Diencephalon (tissue), 2 donors: ENCODE results near the gene ATXN10.

DNA sequence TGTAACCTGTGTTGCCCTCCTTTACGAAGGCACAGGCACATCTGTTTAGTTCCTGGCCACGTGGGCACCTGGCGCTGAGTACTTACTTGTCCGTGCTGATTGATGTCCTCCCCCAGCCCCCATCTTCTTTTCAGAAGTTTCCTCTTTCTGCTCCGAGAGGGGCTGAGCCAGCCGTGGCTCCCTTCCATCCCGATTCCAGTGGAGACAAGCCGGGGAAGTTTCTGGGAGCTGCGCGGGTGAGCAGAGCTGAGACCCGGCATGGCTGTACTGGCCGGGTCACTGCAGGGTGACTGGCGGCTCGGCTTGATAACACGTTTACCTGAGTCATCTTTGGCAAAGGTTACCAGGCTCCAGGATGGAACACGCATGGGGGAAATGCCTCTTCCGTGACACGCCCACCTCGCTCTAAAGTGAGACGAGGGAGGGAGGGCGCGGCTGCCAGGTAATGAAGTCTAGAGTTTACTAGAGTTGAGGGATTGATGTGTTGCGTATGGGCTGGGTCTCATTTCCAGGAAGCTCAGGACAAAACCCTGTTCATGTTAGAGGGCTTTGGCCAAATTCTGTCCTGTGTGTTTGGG lies 45.4 kb upstream of the ATXN10 start:
- RAMPAGE, long total RNA, result no peak

DNA sequence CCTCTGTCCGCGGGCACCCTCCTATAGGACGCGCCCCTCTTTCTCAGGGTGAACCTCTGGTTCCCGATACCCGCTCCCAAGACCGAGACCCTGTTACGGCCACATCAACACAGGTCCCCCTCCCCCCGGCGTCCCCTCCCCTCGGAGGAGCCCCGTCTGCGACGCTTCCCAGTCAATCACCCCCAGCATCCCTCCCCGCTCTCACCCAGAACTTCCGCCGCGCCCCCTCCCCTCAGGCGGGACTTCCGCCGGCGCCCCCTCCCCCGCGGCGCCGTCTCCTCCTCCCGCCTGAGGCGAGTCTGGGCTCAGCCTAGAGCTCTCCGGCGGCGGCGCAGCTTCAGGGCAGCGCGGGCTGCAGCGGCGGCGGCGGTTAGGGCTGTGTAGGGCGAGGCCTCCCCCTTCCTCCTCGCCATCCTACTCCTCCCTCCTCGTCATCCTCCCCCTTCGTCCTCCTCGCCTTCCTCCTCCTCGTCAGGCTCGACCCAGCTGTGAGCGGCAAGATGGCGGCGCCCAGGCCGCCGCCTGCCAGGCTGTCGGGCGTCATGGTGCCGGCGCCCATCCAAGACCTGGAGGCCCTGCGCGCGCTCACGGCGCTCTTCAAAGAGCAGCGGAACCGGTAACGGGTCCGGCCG lies at the start of gene ATXN10:
TSS of gene ATXN10 (plus strand) at position 271 of the 632 bp plus-strand sequence.
- RAMPAGE, long total RNA, result start-site peak on the plus strand centred at position 280 of the sequence, 88 bp wide, 30 and 111 reads in 2 replicates; start-site peak on the plus strand centred at position 480 of the sequence, 31 bp wide, 506 and 201 reads in 2 replicates

DNA sequence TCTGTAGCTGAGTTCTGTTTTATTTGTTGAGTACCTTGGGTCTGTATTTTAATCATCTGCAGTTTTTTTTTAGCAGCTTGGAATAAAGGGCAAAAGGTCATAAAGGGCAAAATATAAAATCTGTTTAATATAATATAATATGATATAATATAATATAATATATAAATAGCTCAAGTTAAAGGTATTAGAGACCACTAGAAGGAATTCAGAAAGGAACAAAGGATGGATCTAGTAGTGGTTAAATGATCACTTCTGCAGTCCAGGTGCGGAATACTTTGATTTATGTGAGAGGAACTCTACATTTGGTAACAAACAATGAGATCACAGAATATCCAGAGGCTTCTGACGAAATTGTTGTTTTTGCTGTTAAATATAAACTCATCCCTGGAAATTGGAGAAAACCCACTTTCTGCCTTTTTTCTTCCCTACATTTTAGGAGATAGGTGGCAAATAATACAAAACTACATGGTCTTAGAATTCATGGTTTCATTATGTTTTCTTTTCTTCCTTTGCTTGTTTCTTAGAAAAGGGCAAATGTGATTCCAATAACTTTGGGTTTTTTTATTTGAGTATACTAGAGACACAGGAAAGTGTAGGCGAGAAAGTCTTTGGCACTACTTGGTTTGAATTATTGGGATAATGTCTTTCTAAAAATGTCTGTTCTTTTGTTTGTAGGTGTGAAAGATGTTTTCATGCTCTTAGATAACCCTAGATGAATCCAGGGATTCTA lies 36.0 kb downstream of the ATXN10 start:
- RAMPAGE, long total RNA, result no peak

DNA sequence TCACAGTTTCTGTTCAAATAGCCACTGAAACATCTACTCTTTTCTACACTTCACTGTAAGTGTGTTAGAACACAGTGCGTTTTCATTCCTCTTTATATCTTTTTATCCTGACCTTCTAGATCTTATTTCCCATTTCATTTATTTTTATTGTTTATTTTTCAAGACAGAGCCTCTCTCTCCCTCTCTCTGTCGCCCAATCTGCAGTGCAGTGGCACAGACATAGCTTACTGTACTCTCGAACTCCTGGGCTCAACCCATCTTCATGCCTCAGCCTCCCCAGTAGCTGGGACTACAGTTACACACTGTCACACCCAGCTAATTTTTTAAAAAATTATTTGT lies 119.0 kb downstream of the ATXN10 start:
- RAMPAGE, long total RNA, result no peak

GRCh38 chr22:45817897-45818963 lies 146.6 kb downstream of the ATXN10 start:
- RAMPAGE, long total RNA, result no peak

GRCh38 chr22:45848551-45849243 lies 128.3 kb downstream of the WNT7B start:
- RAMPAGE, long total RNA, result no peak

GRCh38 chr22:45996049-45996463 lies 19.1 kb upstream of the WNT7B start:
- RAMPAGE, long total RNA, result no peak

DNA sequence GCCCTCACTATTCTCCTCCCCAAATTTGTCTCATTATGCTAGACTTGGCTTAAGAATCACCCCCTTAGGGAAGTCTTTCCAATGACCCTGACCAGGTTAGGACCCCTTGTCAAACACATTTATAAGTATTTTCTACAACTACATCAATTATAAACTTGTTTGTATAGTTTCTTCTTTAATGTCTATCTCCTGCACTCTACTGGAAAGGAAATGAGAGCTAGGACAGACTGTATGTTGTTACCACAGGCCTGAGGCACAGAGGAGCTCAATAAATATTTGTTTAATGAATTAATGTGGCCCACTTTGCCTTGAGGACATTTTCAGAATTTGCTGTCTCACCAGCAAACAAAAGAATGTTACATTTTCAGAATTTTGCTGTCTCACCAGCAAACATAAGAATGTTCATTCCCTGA lies 41.8 kb upstream of the WNT7B start:
- RAMPAGE, long total RNA, result no peak

- RAMPAGE, long total RNA, result no peak
Observed at GRCh38 chr22:46044263-46044453, 67.2 kb upstream of the WNT7B start.

DNA sequence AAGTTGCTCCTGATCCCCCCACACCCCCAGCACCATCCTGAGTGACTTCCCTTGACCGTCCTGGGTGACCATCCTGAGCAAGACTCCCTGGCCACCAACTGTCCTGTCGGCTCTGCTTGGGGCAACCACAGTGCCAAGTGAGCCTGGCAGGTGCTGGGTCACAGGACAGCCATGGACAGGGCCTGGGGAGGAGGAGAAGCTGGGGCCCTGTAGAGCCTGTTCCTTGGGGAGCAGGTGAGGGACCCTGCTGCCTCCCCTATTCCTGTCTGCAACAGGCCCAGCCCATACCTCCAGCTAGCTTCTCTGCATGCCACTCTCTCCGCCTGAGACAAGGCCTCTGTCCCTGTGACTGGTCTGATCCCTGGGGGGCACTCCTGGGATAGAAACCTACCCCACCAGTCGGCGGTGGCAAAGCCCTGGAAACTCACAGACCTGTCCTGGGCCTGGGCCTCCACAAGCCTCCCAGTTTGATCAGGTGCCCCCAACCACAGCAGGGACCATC lies 68.6 kb upstream of the WNT7B start:
- RAMPAGE, long total RNA, result no peak

DNA sequence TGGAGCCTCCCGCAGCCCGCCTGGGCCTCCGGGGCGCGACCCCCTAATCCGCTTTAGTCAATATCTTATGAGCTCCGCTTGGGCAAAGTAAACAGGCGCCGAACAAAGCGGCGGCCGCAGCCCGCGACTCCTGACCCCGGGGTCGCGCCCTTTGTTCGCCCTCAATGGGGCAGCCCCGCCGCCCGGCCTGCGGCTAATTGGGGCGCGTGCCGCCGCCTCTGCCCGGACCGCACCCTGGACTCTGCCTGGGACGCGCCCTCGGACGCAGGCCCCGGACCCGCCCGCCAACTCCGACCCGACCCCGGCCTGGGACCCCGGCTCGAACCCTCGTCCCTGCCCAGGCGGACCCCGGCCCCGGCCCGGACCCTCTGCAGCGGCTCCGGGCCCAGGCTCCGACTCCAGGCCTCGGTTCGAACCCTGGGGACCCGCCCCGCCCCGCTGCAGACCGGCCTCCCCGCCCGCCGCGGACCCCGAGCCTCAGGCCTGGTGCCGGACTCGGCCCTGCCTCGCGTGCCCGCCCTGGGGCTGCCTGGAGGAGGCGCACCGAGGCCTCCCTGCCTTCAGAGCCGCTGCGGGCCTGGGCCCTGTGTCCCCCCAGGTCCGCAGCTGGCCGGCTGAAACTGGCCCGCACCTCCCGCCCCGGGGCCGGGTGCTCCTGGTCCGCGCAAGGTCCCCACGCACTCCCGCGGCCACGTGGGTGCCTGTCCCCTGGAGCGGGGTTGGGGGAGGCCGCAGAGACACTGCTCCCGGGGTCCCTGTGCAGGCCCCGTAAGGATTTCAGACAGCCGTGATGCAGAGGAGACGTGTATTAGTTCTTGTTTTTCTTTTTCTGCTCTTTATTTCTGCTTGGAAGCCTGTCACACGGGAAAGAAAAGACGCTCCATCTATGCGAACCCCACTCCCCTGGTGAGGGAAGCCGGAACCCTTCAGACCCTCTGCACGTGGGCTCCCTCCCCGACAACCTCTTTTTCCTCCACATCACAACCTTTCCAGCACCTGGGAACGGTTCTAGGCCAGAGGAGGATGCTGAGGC lies 84.8 kb upstream of the WNT7B start:
- RAMPAGE, long total RNA, result no peak

- RAMPAGE, long total RNA, result no peak
Observed at GRCh38 chr22:46062696-46063863, 86.1 kb upstream of the WNT7B start.

DNA sequence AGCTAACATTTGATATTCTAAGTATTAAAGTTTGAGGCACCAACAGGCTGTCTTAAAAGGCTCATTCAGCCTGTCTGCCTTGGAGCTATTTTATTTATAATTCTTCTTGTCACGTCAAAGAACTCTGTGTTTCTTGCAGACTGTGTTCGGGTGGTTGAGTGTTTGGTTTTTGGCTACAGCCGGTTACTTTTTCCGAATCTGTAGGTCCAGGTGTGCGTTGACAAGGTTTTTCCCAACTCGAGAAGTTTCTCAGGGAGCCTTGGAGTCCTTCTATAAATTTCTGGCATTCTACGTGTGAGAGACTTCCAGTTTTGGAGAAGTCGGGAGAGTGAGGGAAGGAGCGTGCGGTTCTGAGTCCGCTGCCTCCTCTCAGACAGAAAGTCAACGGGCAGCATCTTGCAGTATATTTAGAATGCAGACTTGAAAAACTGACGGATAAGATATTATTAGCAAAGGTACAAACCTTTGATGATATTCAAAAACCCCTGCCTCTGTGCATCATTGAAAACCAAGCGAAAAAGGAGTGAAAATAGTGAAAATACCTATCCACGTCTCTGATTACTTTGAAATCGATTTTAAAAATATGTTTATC lies 85.3 kb upstream of the PPARA start:
- RAMPAGE, long total RNA, result no peak

- RAMPAGE, long total RNA, result no peak
Observed at GRCh38 chr22:46069986-46070562, 80.3 kb upstream of the PPARA start.

GRCh38 chr22:46073515-46073982 lies 76.8 kb upstream of the PPARA start:
- RAMPAGE, long total RNA, result no peak

GRCh38 chr22:46079470-46079732 lies 70.9 kb upstream of the PPARA start:
- RAMPAGE, long total RNA, result no peak

- RAMPAGE, long total RNA, result no peak
Observed at GRCh38 chr22:46088395-46089533, 61.6 kb upstream of the PPARA start.

DNA sequence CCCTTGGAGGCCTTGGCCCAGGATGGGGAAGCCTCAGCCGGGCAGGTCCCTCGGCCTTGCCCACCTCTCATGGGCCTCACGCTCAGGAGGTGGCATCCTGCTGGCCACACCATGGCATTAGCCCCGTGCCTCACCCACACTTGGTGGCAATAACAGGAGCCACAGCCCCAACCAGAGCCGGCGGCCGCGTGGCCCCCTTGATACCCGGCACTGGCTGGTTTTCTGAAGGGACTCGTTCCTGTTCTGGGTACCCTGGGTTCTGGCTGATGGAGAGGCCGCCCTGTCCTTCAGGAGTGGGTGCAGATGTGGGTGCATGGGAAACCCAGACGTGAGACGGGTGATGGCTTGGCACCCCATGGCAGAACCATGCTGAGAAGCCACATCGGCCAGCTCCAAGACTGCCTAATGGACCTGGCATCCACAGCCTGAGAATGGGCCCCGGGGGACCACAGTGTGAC lies 49.8 kb upstream of the PPARA start:
- RAMPAGE, long total RNA, result no peak

DNA sequence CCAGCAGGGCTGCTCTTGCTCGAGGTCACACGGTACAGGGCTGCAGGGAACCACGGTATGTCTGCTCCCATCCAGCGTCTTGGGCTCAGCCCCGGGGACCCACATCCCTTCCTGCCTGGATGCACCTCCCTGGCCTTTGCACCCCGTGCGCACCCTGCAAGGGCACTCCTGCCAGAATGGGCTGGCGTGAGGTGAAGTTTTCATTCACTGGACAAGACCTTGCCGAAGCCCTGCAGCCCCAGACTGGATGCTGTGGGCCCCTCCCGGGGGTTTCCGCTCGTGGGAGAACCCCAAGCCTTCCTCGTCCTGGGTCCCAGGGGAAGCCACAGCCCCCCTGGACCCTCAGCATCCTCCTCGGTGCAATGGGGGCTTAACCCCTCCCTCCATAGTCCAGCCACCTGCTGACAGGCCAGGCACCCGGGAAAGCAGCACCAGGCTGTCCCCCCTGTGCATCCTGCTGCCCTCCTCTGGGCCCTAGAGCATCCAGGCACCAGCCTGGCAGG lies 41.8 kb upstream of the PPARA start:
- RAMPAGE, long total RNA, result no peak

- RAMPAGE, long total RNA, result no peak
Observed at GRCh38 chr22:46109027-46110113, 41.0 kb upstream of the PPARA start.